A375 (cell line): Measurements from ENCODE around the genes KRT86, KRT6A, KRT2 and KRT79.

DNA sequence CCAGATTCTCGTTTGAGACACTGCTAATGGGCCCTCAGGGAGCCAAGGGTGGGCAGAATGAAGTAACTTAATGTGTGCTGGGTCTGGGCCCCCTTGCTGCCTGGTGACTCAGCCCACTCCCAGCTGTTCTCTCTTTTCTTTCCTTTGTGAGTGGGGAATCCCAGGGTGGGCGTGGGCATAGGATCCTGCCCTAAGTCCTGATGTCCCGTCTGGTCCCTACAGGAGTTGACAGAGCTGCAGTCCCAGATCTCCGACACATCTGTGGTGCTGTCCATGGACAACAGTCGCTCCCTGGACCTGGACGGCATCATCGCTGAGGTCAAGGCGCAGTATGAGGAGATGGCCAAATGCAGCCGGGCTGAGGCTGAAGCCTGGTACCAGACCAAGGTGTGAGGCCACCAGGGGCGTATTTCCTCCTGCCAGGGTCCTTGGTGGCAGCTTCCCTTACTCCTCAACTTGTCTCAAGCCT, 8.2 kb downstream of the KRT7 start:
- RAMPAGE, long total RNA: no peak

GRCh38 chr12:52274255-52274909, at the start of gene KRT86:
Gene KRT86, plus strand, starts transcription at chr12:52274645.
- RAMPAGE, long total RNA: no peak

DNA sequence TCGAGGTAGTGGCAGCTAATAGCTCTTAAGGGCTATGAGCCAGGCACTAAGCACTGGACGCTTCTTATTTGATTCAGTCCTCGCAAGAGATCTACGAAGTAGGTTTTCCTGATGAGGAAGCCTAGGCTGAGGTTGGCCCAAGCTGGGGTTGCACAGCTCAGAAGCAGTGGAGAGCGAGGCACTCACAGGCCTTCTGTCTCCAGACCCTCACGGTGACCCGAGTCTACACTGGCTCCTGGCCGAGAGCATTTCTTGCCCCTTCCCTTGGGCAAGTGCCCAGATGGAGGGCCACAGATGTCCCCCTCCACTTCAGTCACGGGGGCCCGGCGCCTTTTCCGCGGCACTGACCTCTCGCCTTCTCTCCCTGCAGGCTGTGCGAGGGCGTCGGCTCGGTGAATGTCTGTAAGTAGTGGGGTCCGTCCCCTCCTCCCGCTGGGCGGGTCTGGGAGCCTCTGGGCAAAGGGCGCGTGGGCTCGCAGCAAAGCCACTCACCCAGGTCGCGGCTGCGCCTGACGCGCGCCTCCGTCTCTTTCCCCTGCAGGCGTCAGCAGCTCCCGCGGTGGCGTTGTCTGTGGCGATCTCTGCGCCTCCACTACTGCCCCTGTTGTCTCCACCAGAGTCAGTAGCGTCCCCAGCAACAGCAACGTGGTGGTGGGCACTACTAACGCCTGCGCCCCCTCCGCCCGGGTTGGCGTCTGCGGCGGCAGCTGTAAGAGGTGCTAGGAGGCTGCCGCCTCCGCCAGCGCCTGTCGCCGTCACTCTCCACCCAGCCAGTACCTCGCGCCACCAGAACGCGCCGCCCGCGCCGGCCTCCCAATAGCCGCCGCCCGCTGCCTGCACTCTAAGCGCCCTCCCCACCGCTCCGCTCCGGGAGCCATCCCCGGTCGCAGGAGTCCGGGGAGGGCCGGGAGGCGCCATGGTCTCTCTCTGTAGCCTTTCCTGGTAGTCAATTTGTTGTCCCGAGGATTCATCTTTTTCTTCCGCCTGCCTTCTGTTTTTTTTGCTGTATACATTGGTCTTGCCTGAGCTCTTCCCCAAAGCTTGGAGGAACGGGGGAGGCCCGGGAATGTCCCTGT, 13.0 kb downstream of the KRT83 start:
- RAMPAGE, long total RNA: no peak

- RAMPAGE, long total RNA: no peak
These were observed at the start of gene KRT6A for GRCh38 chr12:52492579-52493781. Gene KRT6A, minus strand, starts transcription at chr12:52493257.

GRCh38 chr12:52515423-52516006, 4.7 kb downstream of the KRT5 start:
- RAMPAGE, long total RNA: no peak

DNA sequence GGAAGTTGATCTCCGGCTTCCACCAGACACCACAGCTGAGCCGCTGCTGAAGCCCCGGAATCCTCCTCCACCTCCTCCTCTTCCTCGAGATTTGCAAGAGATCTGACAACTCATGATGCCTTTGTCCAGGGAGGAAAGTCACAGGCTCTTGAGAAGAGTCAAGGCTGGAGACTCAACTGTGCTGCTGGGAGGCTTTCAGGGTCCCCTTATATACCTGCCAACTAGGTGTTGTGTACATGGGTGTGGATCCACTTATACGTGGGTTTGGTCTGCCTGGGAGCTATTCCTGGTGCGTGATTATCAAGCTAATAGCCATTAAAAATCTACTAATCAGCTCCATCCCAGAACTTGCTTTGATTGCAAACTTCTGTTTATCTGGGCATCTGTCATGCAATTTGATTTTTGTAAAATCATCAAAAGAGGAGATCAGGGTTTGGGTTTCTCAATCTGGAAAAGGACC, at the start of gene KRT2:
KRT2 (minus strand) TSS at position 183 of the 460 bp plus-strand sequence.
- RAMPAGE, long total RNA: no peak

DNA sequence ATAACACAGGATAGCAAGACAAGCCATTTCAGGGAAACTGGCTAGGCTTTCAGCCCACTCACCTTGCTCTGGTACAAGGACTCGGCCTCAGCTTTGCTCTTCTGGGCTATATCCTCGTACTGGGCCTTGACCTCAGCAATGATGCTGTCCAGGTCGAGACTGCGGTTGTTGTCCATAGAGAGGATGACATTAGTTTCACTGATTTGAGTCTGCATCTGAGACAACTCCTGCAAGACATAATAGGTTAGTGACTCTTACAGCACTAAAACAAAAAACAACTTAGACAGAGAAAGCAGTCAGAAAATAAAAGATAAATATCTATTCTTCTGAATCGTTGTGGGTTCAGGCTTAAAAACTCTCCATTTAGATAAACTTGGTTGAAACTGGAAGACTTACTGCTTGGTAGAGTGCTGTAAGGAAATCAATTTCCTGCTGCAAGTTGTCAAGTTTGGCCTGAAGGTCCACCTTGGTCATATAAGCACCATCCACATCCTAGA, 2.9 kb downstream of the KRT1 start:
- RAMPAGE, long total RNA: no peak

DNA sequence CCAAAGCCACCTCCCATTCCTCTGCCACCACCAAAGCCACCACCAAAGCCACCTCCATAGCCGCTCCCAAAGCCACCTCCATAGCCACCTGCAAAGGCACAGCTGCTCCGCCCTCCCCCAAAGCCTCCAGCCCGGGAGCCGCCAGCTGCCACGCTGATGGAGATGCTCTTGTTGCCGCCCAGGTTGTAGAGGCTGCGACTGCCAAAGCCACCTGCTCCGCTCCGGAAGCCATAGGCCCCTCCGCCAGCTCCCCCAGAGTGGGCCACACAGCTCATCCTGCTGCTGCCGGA, 288 bp downstream of the KRT3 start:
- RAMPAGE, long total RNA: no peak

- RAMPAGE, long total RNA: no peak
These were observed at the start of gene KRT79 for GRCh38 chr12:52834101-52834601. Gene KRT79, minus strand, starts transcription at chr12:52834311.

- RAMPAGE, long total RNA: no peak
These were observed 21.2 kb upstream of the KRT8 start for GRCh38 chr12:52925750-52926723.

DNA sequence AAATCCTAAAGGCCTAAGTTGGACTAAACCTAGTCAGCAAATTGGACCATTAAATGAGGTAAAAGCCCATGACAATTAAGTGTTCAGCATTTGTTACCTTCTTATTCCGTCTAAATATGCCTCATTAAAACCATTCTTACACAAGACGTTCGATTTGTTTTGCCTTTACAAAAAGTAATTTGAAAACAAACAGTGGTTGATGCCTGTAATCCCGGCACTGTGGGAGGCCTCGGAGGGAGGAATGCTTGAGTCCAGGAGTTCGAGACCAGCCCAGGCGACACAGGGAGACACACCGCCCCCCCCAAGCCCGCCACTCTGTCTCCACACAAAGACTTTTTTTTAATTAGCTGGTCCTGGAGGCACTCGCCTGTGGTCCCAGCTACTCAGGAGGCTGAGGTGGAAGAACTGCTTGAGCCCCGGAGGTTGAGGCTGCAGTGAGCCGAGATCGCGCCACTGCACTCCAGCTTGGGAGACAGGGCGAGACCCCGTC, 1.0 kb upstream of the EIF4B start:
- RAMPAGE, long total RNA: no peak

- RAMPAGE, long total RNA: no peak
These were observed 9.8 kb upstream of the TNS2 start for GRCh38 chr12:53039980-53040455.

GRCh38 chr12:53043824-53044725, 5.8 kb upstream of the TNS2 start:
- RAMPAGE, long total RNA: no peak

DNA sequence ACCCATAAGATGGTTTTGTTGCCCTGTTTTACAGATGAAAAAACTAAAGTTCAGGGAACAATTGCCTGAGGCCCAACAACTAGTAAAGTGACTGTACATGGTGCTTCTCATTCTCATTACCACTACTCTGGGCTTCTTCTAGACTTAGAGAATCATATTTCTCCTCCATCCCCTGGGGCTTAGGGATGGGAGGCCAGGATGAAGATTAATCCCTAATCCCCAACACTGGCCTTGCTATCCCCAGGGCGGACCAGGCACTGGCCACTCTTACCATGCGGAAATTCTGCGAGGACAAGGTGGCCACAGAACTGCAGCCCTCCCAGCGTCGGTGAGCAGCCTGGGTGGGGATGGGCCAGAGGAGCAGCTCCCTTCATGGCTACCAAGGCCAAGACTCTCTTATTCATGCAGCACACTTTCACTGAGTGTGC, 6.9 kb downstream of the TNS2 start:
- RAMPAGE, long total RNA: no peak

DNA sequence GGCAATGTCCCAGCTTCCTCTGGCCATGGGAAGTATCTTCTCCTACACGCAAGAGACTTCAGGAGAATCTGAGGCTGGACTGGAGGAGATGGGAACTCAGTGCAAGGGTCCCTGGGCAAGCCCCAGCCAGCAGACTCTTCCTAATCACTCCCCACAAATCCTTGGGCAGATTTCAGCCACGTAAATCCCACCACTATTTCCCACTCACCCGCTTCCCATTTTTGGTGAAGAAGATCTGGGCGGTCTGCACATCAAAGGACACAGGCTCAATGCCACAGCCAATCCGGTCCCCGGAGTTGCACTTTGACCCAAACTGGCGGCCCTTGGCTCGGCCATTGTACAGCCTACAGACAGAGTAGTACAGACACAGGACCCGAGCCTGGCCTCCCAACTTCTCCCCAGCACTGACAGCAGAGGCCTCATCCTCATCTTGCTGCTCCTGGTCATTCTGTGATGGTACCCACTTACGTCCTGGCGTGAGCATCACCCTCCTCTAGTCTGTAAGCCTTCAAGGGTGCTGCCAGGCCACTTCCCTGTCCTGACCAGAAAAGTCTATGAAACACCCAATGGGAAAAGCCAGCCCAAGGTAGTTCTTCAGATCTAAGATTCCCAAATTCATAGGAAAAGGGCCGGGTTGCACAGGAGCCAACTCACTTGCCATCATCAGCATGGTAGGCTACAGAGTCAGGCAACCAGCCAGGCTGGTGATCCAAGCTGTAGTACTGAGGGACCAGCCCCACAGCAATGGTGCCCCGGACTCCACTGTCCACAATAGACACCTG, 4.6 kb downstream of the SPRYD3 start:
- RAMPAGE, long total RNA: no peak

DNA sequence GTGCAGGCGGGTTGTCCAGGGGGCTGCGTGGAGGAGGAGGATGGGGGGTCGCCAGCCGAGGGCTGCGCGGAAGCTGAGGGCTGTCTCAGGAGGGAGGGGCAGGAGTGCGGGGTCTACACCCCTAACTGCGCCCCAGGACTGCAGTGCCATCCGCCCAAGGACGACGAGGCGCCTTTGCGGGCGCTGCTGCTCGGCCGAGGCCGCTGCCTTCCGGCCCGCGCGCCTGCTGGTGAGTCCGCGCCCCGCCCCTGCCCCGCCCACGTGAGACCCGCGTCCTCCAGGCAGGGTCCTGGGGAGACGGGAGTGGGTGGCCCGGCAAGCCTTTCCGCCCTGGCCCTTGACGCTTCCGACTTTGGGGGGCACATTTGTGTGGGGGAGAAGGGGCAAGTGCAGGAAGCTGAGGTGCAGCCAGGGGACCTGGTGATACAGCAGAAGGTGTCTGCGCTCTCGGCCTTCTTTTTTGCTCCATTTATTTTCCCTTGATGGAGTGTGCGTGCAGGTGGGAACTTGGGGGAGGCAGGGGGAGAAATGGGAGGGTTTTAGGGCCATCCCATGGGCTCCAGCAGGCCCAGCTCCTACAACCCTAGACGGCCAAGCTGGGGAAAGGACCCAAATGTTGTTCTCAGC, 469 bp downstream of the IGFBP6 start:
- RAMPAGE, long total RNA: no peak

GRCh38 chr12:53187452-53188020, 6.8 kb upstream of the CSAD start:
- RAMPAGE, long total RNA: no peak

- RAMPAGE, long total RNA: no peak
These were observed 11.6 kb upstream of the ITGB7 start for GRCh38 chr12:53218393-53219279.

- RAMPAGE, long total RNA: no peak
These were observed 1.4 kb downstream of the SP1 start for GRCh38 chr12:53381341-53381896.

- RAMPAGE, long total RNA: no peak
These were observed 20.1 kb downstream of the PCBP2 start for GRCh38 chr12:53471612-53472762.